ENCODE measurements around the gene LIMCH1.

DNA sequence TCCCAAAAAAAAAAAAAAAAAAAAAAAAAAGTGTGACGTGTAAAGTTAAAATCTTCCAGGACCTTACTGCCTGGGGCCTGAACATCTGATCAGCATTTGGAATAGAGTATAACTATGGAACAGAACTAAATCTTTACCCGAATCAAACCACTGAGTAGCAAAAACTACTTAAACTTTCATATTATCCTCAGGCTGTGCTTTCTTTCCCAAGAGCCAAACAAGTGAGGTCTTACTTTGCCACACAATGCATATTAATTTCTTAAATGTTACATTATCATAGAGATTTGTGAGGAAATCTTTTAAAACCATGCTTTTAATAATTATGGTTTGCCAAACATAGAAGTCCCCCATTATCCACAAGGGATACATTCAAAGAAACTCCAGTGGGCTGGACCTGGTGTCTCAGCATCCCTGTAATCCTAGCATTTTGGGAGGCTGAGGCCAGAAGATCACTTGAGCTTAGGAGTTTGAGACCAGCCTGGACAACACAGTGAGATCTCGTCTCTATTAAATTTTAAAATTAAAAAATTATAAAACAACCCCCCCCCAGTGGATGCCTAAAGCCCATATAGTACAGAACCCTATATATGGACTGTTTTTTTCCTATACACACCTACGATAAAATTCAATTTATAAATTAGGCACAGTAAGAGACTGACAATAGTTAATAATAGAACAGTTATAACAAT is 2.4 kb downstream of the SMIM14 start:
- PRO-cap, result no peak
- RAMPAGE, long total RNA, 4 experiments, result no peak in any of the 4 experiments

DNA sequence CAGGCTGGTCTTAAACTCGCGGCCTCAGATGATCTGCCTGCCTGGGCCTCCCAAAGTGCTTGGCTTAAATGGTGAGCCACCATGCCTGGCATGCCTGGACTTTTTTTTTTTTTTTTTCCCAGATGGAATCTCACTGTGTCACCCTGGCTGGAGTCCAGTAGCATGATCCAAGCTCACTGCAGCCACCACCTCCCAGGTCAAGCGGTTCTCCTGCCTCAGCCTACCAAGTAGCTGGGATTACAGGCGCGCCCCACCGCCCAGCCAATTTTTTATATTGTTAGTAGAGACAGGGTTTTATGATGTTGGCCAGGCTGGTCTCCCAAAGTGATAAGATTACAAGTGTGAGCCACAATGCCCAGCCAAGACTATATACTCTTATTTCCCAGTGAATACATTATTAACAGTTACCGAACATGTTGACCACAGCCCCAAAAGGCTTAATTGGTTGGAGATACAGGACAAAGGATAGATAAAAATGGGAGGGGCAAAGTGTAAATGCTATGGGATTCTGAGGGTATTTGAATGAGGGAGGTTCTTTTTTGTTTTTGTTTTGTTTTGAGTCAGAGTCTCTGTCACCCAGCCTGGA is 8.5 kb downstream of the UBE2K start:
- PRO-cap, result no peak
- RAMPAGE, long total RNA, 4 experiments, result no peak in any of the 4 experiments

GRCh38 chr4:40058696-40059199 is 2.1 kb downstream of the N4BP2 start:
- PRO-cap, result no peak
- RAMPAGE, long total RNA, 4 experiments, result no peak in any of the 4 experiments

GRCh38 chr4:40199428-40199809 is 2.6 kb downstream of the RHOH start:
- PRO-cap, result no peak
- RAMPAGE, long total RNA, 4 experiments, result no peak in any of the 4 experiments

DNA sequence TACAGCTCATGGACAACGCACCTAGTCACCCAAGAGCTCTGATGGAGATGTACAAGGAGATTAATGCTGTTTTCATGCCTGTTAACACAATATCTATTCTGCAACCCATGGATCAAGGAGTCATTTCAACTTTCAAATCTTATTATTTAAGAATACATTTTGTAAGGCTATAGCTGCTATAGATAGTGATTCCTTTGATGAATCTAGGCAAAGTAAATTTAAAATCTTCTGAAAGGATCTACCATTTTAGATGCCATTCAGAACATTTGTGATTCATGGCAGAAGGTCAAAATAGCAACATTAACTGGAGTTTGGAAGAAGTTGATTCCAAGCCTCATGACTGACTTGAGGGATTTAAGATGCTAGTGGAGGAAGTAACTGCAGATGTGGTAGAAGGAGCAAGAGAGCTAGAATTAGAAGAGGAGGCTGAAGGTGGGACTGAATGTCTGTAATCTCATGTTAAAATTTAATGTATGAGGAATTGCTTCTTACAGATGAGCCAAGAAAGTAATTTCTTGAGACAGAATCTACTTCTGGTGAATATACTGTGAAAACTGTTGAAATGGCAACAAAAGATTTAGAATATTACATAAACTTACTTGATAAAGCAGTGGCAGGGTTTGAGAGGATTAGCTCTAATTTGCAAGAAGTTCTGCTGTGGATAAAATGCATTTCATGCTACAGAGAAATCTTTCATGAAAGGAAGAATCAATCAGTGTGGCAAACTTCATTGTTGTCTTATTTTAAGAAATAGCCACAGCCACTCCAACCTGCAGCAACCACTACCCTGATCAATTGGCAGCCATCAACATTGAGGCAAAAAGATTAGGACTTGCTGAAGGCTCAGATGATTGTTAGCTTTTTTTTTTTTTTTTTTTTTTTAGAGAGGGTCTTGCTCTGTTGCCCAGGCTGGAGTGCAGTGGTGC is 26.0 kb downstream of the RHOH start:
- PRO-cap, result no peak
- RAMPAGE, long total RNA, 4 experiments, result no peak in any of the 4 experiments

GRCh38 chr4:40316163-40316732 is 18.9 kb upstream of the CHRNA9 start:
- PRO-cap, result no peak
- RAMPAGE, long total RNA, 4 experiments, result no peak in any of the 4 experiments

DNA sequence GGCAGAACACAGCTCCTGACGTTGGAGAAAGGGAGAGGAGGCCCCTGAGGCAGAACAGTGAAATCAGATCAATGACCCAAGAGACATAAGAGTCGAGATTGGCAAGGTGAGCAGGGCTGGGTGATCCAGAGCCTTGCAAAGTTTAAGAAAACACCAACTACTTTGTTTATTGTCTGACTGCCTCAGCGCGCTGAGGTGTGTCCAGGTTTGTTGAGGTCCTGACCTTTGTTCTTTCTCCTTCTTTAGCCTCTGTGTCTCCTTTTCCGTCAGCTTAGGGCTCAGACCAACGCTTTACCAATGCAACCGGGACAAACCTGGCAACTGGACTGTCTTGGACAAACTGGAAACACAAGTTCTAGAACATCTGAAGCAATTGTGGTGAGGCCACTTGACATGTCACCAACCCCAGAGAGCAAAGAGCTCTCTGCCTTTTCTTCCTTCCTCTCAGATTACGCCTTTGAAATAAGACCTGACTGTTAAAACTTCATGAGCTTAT is 28.4 kb downstream of the CHRNA9 start:
- PRO-cap, result no peak
- RAMPAGE, long total RNA, 4 experiments, result no peak in any of the 4 experiments

- PRO-cap, result no peak
- RAMPAGE, long total RNA, 4 experiments, result no peak in any of the 4 experiments
These were observed 90.8 kb downstream of the CHRNA9 start for GRCh38 chr4:40425977-40426355.

DNA sequence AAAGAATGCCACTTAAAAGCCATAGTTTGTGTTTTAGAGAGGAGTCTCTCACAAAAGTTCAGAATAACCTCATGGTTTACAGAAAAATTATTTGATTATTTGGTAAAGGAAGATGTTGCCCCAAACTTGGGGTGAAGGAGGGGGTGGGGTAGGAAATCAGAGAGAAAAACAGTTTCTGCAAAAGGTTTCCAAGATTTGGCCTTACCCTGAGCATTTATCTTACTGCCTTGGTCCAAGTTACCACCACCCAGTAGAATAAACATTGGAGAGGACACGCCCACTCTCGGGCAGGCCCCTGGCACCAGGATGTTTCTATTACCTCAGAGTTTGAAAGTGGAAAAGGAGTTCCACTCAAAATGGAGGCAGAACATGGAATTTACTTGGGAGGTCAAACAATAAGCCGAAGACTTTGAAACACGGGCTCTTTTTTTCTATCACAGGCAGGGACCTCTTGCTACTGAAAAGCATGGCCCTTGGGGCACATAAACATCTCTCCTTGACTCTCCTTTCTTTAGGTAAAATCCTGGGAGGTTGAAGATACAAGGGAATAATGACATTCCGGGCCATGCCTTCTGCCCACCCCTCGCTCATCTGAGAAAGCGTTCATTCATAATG is 113.8 kb downstream of the CHRNA9 start:
- PRO-cap, result no peak
- RAMPAGE, long total RNA, 4 experiments, result no peak in any of the 4 experiments

DNA sequence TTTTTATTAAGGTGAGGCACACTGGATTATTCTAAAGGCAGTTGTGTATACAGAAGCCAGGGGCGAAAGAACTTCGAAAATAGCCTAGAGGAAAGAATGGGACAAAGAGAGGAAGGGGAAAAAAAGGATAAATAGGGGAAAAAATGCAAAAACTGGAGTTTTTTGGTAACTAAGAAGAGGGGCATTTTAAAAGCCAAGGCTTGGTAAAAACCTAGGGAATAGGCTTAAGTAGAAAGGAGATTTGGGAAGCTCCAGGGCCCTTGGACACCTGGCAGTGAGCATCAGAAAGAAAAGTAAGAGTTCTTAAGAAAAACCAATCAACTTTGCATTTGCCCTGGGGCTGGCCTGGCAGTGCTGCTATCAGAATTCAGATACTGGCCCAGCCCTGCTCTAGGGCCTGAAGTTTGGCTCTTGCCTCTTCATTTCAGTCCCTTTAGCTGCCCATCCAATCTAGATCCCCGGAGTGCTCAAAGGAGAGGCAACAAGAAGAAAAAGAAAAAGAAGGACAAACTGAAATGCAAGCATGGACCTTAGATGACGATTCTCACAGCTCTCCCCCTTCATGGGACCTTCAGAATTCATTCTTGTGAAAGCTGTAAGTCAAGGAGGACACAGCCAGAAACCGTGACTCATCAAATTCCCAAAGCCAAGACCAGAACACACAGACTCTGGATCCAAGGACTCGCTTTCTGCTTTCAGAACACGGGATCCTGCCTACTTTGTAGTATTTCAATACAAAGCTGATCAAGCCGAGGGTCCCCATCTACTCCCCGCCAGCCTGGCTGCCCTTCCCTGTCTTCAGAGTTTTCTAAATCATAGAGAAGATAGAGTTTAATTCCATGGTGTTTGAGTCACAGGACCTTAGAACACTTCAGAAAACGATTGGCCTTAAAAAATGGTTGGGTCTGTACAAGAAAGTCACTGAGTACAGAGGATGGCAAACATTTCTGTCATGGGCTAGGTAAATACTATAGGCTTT is 103.8 kb downstream of the RBM47 start:
- PRO-cap, result no peak
- RAMPAGE, long total RNA, 4 experiments, result no peak in any of the 4 experiments

DNA sequence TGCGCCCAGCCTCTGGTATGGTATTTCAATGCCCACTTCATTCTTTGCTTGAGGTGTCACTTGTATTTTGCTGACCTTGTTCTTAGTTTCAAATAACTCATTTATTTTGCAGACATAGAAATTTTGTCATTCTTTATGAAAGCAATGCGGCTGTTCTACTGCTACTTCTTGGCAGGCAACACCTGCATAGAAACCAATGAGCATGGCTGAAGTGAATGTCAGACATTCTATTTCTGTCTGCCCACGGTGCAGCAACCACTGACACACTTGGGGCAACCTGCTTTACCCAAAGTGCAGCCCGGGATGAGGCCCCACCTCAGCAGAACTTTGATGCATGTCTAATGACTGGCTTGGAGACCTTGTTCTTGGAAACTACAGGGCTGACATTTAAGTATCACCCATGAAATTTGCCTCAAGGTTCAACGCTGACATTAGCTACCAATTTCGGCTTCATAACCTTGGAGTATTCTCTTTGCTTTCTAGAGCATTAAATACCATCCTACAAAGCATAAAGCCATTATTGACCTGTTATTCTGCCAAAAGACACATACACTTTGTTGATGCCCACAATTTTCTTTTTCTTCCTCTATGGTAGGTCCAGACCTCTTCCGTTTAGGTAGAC is 93.6 kb downstream of the RBM47 start:
- PRO-cap, result no peak
- RAMPAGE, long total RNA, 4 experiments, result no peak in any of the 4 experiments

DNA sequence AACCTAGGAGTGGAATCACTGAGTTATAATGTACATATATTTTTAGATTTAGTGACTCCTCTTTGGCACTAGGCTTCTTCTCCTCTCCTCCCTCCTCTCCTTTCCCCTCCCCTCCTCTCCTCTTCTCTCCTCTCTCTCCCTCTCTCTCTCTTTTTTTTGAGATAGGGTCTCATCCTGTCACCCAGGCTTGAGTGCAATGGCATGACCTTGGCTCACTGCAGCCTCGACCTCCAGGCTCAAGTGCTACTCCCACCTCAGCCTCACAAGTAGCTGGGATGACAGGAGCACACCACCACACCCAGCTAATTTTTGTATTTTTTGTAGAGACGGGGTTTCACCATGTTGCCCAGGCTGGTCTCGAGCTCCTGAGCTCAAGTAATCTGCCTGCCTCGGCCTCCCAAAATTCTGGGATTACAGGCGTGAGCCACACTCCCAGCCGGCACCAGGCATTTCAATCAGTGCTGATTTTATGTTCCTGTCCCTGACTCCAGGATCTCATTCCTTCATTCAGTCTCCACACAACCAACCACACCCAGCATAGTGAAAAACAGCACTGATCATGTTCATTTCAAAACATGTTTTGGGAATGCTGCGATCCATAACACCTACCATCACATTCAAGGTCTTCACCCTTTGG is 26.1 kb downstream of the RBM47 start:
- PRO-cap, result no peak
- RAMPAGE, long total RNA, 4 experiments, result no peak in any of the 4 experiments

GRCh38 chr4:40625185-40625704 is 4.4 kb downstream of the RBM47 start:
- PRO-cap, result no peak
- RAMPAGE, long total RNA, 4 experiments, result no peak in any of the 4 experiments

GRCh38 chr4:40918407-40918875 is 168.7 kb downstream of the NSUN7 start:
- PRO-cap, result no peak
- RAMPAGE, long total RNA, 4 experiments, result no peak in any of the 4 experiments

GRCh38 chr4:41361176-41361352 is 104.3 kb downstream of the UCHL1 start:
- PRO-cap, result no peak
- RAMPAGE, long total RNA, 4 experiments, result no peak in any of the 4 experiments

- PRO-cap, result no peak
- RAMPAGE, long total RNA, 4 experiments, result no peak in any of the 4 experiments
These were observed 102.3 kb upstream of the LIMCH1 start for GRCh38 chr4:41435617-41436030.

GRCh38 chr4:41501514-41501771 is 36.5 kb upstream of the LIMCH1 start:
- PRO-cap, result no peak
- RAMPAGE, long total RNA, 4 experiments, result no peak in any of the 4 experiments

DNA sequence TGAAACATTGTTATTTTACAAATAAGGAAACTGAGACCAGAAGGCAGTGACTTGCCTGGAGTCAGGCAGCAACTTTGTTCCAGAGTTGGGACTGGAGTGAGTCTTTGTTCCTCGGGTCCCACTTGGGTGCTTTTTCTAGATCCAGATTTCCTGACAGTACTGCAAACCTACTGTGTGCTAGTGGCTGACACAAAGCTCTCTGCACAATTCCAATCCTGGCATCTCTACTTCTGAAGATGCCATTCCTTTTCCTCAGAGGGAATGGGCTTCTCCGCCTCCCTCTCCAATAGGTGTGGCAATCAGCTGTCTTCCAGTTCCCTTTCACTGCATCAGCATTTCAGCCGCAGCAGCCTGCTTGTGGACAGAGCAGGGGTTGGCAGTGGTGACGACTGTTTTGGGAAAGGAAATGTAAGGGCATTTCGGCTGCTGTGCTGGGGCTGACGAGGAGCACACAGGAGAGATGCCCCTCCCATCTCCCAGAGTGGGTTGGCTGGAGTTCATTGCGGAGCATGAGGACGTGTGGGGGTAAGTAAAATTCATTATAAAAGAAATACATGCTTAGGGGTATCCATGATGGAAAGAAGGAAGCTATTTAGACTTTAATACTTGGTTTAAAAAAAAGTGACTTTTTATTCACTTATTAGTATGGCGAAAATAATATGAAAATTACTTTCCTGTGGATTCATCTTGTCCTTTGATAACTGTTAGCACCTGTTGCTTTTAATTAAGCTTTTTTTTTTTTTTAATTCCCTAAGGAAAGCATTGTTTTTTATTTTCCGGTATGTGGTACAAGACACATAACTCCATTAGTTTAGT is at the start of gene LIMCH1:
LIMCH1 (plus strand) TSS at position 332 of the 816 bp plus-strand sequence.
- PRO-cap, result no peak
- RAMPAGE, long total RNA, 4 experiments, result start-site peak on the plus strand in 1 of 4 experiments, centred at position 268 of the sequence, 32 reads per replicate

DNA sequence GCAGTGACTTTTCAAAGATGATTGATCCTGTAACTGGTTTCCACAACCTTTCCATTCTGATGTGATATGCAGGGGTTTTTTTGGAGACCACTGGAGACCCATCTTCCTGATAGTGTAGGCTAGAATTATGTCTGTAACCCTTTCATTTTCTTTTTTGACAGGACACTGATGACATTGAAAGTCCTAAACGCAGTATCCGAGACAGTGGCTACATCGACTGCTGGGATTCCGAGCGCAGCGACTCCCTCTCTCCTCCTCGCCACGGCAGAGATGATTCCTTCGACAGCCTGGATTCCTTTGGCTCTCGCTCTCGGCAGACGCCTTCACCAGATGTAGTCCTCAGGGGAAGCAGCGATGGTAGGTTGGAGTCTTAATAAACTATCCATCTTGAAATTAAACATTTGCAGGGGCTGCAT is 75.4 kb downstream of the LIMCH1 start:
- PRO-cap, result no peak
- RAMPAGE, long total RNA, 4 experiments, result start-site peak on the plus strand in 1 of 4 experiments, centred at position 260 of the sequence, 17 reads per replicate

GRCh38 chr4:41959613-41960198 is 21.9 kb upstream of the DCAF4L1 start:
- PRO-cap, result no peak
- RAMPAGE, long total RNA, 4 experiments, result no peak in any of the 4 experiments